ENCODE measurements around the gene C3orf33.

GRCh38 chr3:150740703-150741358 is 22.1 kb downstream of the SIAH2 start:
- PRO-cap, 2 experiments: no peak in any of the 2 experiments

DNA sequence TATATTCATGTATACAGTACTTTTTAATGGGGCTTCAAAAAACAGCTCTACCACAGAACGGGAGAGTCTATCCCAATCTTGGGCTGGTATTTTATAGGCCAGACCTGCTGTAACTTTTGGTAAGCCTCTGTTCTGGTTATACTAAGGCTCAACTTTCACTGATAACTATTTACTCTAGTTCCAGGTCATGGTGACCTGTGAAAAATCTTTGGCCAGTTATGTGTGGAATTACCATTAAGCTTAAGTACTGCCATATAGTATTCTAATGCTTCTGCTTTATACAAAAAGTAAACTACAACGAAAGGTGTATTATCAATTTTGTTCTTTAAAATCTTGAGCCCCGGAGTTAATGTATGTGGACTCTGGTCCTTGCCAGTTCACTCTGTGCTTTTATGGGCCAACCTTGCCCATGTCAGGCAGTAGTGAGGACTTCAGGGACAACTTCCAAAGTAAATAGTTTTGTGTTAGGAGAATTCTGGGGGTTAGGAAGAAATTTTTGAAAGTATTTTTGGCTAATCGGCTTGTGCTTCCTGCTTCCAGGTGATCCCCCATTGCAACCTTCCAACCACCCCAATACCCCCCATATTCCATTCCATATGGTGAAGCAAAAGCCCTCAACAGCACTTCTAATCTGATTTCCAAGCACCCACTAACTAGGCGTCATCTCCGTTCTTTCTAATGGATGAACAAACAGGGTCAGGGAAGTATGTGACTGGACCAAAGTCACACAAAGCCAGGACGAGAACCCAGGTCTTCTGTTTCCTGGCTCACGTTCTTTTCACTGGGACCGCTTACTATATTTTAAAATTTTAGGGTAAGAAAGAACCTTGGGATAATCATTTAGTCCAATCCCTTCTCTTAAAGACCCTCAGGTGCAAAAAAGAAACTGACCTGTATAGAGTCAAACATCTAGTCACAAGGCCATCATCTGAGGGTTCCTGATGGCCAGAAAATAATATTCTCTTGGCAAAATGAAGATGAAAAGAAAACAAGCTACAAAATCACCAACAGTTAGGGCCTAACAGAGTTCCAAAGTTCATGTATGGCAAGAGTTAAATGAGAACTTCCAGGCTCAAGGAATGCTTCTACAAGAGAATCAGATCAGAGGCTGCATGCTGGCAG is 6.1 kb downstream of the SIAH2 start:
- PRO-cap, 2 experiments: no peak in any of the 2 experiments

GRCh38 chr3:151084999-151085394 is 467 bp upstream of the MED12L start:
- PRO-cap, 2 experiments: no peak in any of the 2 experiments

DNA sequence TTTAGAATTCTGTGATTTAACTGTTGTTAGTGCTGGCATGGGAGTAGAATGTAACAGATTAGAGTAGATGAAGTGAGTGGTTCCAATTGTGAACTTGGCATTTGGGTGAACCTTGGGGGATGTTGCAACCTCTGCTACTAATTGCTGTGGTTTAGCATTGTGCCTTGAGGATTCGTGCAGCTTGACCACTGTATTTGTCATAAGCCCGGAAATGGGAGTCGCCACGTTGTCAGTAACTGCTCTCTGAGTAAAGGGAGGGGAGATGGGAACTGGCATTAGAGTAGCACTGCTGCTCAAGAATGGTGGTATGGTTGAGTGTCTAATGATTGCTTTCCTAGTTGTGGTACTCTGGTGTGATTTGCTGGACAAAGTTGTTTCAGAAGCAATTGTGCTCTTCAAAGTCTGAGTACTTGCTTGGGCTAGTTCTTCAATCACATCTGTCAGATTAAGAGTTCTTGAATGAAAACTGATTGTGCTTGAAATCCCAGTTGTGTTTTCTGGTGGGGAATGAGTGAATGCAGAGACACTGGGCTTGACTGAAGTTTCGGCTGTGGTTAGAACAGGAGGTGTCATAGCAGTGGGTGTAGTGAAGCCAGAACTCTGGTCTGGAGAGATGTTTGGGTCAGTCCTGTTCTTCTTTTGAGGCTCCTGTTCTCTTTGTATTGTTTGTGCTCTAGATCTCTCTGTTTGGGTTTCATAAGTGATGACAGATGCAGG is 15.4 kb downstream of the IGSF10 start:
- PRO-cap, 2 experiments: no peak in any of the 2 experiments

- PRO-cap, 2 experiments: no peak in any of the 2 experiments
Measured at GRCh38 chr3:151531235-151531640, 70.4 kb upstream of the IGSF10 start.

GRCh38 chr3:151860008-151860501 is 13.4 kb upstream of the SUCNR1 start:
- PRO-cap, 2 experiments: no peak in any of the 2 experiments

GRCh38 chr3:152222298-152222837 is 46.4 kb upstream of the MBNL1 start:
- PRO-cap, 2 experiments: no peak in any of the 2 experiments

DNA sequence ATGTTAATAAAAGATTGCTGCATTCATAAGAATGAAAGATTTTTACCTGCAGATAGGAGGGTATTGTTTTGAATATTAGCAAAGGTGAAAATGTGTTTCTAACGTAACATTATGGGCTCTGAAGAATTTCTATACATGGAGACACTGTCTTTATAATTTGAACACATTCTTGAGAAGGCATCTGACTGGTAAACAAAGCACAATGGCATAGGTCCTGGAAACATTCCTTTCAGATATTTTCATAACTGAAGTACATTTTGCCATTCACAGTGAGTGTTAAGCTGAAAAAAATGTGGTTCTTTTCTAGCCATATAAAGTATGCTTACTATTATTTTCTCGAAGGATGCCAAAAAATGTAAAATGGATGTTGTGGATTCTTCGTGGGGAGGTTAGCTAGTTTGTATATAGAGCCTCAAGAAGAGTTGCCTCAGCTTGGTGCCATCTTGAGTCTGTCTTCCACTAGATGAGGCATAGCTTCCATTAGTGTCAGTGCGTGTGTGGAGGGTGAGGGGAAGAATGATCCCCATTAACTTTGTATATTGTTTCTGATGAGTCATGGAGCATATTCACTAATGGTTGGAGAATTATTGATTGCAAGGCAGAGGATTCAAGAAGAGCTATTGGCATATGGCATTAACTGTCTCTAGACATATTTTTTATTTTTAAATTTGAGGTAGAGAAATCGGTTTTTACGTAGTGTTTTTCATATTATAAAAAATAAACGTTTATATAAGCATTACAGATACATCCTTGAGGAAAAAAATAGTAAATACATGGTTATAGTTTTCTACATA is 4.1 kb downstream of the MBNL1 start:
- PRO-cap, 2 experiments: peak in 1 of 2 experiments; most common plus-strand start position 480 of the sequence (in 1); most common minus-strand start position 457 of the sequence (in 1)

DNA sequence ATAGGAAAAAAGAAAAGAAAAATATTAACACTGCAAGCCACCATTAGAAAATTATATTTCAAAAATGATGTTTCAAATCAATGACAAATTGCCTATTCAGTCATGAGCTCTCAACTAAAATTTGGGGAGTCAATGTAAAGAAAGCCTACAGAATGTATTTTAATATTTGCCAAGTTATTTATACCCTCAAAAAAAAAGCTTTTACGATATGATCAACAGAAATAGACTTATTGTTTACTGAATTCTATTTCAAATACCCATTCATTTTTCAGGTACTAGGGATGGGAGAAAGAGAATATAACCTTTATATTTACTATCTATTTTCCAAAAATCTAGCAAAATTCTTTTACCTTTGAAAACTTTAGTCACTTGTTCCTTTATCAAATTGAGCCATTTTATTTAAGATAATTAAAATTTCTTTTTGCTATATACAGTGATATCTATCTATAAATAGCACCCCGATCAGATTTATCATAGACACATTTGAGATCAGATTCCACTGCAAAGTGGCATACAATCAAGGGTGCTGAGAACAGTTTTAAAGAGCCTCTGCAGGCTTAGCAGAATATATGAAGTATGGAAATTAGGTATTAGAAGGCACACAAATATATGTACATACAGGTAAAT is 34.9 kb downstream of the MBNL1 start:
- PRO-cap, 2 experiments: no peak in any of the 2 experiments

- PRO-cap, 2 experiments: no peak in any of the 2 experiments
Measured at GRCh38 chr3:152304169-152304787, 35.5 kb downstream of the MBNL1 start.

DNA sequence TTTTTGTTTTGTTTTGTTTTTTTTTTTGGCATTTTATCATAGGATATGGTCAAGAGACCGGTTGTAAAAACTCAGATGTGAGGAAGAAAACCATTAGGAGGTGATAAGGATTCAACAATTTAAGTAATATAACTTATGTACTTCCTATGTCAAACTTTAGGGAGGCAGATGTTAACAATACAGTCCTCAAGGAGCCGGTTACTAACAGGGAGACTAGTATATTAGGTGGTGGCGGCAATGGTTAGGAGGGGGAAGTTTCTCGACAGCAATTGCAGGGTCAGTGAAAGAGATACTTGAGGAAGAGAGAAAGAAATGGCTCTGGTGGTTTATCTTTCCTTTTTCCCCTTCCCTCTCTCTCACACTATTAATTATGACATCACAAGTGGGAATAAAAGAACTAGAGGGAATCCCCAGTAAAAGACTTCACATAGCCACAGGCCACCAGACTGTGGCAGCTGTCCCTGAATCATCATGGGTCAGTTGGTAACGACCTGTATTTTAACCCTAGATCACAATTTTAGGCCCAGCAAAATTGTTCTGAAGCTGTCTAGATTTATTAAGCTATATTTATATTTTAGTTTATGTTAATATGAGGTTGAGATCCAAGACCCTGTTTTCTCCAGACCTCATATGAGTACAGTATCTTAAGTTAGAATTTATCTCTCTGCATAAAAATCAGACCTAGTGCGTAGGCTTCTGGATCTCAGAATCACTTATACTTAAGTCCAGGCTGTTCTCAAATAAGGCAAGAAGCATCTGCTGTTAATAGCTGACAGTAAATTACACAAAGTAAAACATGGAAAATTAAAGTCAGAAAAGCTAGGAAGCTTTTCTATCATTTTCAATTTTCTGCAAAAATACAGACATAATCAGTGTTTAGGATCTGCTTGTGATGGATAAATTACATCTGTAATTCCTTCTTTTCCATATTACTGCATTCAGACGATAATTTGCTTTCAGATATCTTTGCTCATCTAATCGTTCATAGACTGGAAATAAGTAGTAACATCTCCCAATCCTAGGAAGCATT is 40.4 kb downstream of the MBNL1 start:
- PRO-cap, 2 experiments: no peak in any of the 2 experiments

DNA sequence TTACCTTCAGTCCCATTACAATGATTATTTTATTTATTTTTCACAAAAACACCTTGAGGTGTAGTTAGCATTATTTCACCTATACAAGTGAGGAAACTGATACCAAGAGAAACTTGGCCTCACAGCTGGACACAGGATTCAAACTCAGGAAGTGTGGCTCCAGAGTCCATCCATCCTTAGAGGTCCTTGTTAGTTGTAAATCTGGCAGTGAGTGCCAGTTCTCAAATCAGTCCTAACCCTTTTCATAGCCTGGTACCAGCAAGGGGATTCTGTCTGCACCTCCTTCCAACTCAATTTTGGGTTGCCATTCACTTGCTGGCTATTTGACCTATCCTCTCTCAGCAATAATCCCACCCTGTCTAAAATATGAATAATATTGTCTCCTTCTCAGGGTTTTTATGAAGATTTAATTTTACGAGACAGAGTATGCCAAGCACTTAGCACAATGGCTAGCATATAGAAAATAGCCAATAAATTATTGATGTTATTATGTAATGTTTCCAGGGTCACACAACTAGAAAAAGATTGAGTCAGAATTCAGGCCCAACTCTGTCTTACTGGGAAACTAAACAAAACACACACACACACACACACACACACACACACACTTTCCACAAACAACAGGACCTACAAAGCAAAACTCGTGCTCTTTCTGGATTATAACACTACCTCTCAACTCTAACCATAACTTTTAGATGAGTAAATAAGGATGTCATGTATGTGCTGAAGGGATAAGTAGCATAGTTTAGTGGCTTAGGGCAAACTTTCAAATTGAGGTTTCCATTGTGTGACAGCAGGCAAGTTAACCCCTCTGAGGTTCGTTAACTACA is 73.5 kb downstream of the MBNL1 start:
- PRO-cap, 2 experiments: no peak in any of the 2 experiments

DNA sequence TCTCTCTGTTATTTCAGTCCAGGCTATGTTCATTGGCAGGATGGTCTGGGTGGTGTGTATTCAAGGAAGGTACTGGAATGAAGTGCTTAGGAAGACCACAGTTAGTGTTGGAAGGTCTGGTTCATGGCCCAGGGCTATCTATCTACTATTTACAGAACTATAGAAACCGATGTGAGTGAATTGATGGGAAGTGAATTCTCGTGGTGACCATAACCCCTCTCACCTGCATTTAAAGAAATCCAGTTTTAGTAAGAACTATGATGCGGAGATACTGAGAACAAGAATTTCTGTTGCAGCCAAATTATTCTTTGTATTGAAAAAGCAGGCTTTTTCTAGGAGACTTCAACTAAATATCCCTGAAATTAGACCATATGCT is 143.9 kb downstream of the MBNL1 start:
- PRO-cap, 2 experiments: no peak in any of the 2 experiments

GRCh38 chr3:152595959-152596471 is 238.9 kb upstream of the P2RY1 start:
- PRO-cap, 2 experiments: no peak in any of the 2 experiments

- PRO-cap, 2 experiments: no peak in any of the 2 experiments
Measured at GRCh38 chr3:153130448-153131065, 31.5 kb upstream of the RAP2B start.

GRCh38 chr3:153624099-153624724 is 462.2 kb downstream of the RAP2B start:
- PRO-cap, 2 experiments: peak in 1 of 2 experiments; most common plus-strand start chr3:153624446 (in 1); most common minus-strand start chr3:153624230 (in 1)

GRCh38 chr3:153624725-153625001 is 462.6 kb downstream of the RAP2B start:
- PRO-cap, 2 experiments: peak in 1 of 2 experiments; most common plus-strand start chr3:153624851 (in 1)

DNA sequence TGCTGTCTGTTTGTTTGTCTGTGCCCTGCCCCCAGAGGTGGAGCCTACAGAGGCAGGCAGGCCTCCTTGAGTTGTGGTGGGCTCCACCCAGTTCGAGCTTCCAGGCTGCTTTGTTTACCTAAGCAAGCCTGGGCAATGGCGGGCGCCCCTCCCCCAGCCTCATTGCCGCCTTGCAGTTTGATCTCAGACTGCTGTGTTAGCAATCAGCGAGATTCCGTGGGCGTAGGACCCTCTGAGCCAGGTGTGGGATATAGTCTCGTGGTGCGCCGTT is 218.2 kb upstream of the STRIT1 start:
- PRO-cap, 2 experiments: no peak in any of the 2 experiments

DNA sequence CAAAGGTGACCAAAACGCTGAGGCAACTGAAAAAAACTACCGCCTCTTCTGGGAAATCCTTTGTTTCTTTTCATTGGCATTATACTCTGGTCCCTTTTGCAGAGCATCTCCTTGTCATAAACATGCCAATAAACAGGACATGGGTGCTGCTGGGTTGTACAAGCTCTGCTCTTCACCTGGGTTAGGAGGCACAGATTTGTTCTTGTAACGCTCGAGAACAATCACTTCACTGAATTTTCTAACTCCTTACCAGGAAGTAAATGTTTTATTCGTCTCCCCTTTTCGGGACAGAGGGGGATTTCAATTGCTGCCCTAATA is 1.3 kb downstream of the PLCH1 start:
- PRO-cap, 2 experiments: no peak in any of the 2 experiments

- PRO-cap, 2 experiments: peak in 2 of 2 experiments; most common plus-strand start chr3:155806423 (in 1); most common minus-strand start chr3:155806268 (in 2)
Measured at GRCh38 chr3:155805474-155806617, at the start of gene C3orf33. Gene C3orf33 (minus strand): TSS chr3:155806278.